Melanocyte of skin (primary cell): Measurements from ENCODE around the genes ARL6IP1, TMC7 and SYT17.

DNA sequence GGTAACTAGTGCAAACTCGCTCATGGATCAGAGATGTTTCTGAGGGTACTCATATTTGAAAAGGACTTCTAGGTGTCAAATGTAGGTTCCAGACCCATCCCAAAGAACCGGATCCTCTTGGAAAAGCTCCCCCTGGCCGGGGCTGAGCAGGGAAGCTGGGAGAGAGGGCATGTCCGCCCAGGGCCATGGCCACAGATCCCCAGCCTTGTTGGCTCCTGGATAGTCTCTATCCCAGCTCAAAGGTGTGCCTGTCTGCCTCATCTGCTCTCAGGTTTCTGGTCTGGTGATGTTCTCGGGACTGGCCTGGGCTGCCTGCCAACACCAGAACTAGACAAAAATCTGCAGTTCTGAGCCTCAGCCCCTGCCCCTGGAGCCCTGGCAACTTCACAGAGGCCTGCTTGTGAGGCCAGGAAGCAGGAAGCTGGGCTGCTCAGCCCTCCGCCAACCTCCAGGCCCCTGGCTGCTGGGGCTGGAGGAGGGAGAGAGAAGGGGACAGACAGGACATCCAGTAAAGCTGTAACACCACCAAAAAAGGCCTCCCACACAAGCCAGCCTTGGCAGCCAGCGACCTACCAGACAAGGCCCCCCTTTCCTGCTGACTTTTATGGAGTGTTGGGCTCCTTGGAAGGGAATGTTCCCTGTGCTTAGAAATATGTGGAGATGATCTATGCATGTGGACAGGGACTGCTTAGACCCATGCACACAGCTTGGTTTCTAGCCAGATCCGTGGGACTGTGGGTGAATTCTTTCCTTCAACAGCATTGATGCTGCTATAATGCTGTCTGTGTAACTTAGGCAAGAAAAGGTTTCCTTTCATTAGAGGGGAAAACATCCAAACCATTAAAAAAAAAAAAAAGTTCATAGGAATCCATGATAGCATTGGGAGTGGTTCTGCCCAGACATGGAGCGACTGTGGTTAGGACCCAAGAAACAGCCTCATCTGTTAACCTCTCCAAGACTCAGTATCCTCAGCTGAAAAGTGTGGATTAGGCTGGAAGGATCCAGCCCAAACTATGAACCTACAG lies 157.6 kb downstream of the XYLT1 start:
- CAGE, long polyA plus RNA, 2 experiments = no peak in any of the 2 experiments

DNA sequence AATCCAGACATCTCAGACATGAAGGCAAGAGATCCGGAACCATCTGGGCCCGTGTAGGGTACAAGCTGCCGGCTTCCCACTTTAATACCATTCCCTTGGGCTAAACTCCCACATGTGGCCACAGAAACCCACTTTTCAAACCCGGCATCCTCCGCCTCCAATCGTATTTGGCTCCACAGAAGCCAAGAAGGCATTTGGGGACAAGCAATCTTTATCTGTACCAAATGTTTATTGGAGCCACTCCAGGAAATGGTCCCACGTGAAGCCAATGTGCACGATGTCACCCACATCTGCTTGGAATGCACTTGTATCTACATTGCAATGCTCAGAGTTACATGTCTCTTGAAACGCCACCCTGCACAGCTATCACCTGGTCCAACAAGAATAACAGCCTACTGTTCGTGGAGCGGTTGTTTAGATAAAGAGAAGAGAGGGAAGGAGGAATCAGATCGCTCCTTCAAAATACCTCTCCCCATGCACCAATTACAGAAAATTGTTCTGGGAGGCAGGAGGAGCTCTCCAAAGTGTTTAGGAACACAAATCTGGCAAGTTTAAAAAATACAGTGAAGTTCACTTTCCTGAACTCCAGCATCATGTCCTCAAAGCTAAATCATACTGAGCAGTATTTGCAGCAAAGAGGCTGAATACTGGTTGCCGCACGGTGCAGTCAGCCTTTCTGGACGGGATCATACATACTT lies 33.4 kb downstream of the XYLT1 start:
- CAGE, long polyA plus RNA, 2 experiments = no peak in any of the 2 experiments

GRCh38 chr16:17461944-17462789 lies 8.6 kb downstream of the XYLT1 start:
- CAGE, long polyA plus RNA, 2 experiments = no peak in any of the 2 experiments

DNA sequence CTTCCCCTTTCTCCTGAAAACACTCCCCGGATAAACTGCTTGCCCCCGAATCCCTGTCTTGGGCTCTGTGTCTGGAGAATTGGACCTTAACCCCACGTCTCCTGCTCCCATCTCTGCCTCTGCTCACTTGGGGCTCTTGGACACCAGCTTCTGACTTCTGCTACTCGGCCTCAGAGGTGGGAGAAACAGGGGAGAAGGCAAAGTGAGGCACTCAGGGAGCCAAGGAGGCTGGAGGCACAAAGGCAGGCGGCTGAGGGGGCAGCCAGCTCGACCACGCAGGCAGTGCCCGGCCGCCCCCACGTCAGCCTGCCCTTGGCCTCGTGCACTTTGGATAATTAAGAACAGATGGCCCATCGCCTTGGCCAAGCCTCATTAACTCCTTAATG lies 364.3 kb downstream of the NPIPA8 start:
- CAGE, long polyA plus RNA, 2 experiments = no peak in any of the 2 experiments

- CAGE, long polyA plus RNA, 2 experiments = no peak in any of the 2 experiments
These were observed 1.0 kb downstream of the NOMO2 start for GRCh38 chr16:18560959-18561198.

DNA sequence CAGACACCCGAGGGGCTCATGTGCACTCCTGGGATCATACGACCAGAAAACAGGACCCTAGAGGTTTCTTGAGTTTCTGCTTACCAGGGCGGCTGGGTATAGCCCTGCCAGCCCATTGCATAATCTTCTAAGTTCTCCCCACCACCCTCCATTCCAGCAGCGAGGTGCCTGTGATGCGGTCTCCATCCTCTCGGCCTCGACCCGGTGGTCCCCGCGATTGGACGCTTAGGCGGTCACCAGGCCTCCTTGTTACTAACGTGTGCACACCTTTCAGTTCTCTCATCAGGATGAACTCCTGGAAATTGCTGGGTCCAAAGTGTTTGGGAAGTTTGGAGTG lies 8.7 kb upstream of the NOMO2 start:
- CAGE, long polyA plus RNA, 2 experiments = no peak in any of the 2 experiments

GRCh38 chr16:18571420-18571560 lies 9.4 kb upstream of the NOMO2 start:
- CAGE, long polyA plus RNA, 2 experiments = no peak in any of the 2 experiments

DNA sequence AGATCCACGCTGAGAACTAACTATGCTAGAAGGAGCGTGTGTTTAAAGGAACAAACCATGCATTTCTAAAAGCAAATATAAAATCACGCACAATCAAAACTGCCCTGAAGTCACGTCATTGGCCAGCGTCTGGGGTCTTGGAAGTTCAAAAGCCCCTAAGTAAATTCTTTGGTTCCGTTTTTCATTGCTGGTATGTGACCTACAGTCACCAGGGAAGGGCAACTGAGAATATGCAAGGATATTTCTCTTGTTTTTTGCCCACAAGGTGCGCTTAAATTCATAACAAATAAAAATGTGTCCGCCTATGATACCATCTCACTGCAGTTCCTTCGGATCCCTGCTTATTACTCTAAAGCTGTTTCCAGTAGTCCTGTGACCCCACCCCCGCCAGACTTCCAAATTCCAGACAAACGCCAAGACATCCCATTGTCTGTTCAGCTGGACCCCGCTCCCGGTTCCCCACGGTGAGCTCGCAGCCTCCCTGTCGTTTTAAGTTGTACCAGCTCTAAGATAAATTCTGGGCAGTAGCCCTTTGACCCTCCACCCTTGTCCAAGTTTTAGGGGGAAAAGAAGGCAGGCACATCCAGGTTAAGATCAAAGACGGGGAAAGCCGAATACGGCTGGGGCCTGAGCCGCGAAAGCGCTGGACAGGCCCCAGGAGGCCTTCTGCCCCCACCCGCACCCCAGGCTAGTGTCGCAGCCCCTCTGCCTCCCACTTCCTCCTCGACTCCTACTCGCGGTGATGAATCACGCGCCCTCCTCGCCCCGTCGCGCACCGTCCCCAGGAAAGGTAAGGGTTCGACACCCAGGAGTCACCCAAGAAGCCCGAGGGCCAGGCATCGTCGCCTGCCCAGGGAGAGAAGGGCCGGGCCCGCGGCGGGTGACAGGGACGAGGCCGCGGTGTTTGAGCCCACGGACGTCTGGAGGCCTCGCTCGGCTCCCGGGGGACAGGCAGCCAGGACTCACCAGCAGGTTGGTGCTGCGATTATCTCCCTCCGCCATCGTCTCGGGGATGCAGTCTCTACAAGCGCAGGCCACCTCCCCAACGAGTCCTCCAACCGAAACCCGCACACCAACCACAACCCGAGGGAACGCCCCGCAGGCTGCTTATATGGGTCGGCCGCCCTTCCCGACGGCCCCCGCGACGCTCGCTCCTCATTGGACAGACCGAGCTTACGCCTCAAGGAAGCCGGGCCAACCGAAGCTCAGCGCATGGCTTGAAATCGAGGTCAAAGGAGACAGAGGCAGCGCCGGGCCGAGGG lies at the start of gene ARL6IP1:
TSS of gene ARL6IP1 (minus strand) at position 1,085 of the 1,262 bp plus-strand sequence.
- CAGE, long polyA plus RNA, 2 experiments = start-site peak on the minus strand in 2 of 2 experiments, centred at positions 1,066 to 1,073 of the sequence, 305 to 7,375 reads per replicate

- CAGE, long polyA plus RNA, 2 experiments = no peak in any of the 2 experiments
These were observed 53.6 kb upstream of the ARL6IP1 start for GRCh38 chr16:18854576-18855743.

DNA sequence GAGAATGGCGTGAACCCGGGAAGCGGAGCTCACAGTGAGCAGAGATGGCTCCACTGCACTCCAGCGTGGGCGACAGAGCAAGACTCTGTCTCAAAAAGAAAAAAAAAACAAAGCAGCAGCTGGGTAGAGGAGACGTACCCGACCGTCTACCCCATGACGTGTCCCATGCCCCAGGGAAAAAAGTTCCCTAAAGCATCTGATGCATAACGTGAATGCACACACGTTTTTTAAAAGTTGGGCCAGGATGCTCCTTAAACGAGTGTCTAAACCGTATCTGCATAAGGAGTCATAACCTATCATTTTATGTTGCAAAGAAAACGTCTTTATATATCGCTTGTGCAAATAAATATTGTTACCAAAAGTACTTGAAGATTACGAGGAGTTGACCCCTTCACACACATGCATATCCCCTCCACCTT lies 1.5 kb upstream of the SMG1 start:
- CAGE, long polyA plus RNA, 2 experiments = no peak in any of the 2 experiments

GRCh38 chr16:18931778-18932119 lies 5.5 kb upstream of the SMG1 start:
- CAGE, long polyA plus RNA, 2 experiments = no peak in any of the 2 experiments

GRCh38 chr16:18983705-18984885 lies at the start of gene TMC7:
TSS of gene TMC7 (plus strand) at chr16:18983934.
- CAGE, long polyA plus RNA, 2 experiments = no peak in any of the 2 experiments

DNA sequence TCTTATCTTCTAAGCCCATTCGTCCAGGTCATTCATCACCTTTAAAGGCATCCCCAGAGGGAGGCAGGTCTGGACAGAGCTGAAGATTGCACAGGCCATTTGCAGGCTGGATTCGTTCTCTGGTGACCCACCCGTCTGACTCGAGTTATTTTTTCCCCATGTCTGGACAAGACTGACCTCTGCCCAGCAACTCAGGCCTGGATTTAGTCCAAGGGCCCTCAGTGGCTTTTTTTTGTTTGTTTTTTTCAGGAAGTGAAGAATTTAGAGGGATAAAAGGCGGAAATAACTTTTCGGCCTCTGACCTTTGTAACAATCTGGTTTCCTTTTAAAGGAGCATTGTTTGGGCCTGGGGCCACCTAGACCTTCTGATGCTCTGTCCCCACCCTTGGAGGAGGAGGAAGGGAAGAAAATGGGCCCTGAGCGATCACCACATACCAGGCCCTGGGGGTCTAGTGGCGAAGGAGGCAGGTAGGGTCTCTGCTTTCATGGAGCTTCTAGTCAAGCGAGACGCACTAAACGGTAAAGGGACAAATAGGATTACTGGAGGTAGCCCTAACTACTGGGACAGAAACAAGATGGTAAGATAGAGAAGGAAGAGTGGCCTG lies 5.5 kb downstream of the TMC7 start:
- CAGE, long polyA plus RNA, 2 experiments = no peak in any of the 2 experiments

- CAGE, long polyA plus RNA, 2 experiments = no peak in any of the 2 experiments
These were observed 2.6 kb downstream of the ITPRIPL2 start for GRCh38 chr16:19116003-19117112.

DNA sequence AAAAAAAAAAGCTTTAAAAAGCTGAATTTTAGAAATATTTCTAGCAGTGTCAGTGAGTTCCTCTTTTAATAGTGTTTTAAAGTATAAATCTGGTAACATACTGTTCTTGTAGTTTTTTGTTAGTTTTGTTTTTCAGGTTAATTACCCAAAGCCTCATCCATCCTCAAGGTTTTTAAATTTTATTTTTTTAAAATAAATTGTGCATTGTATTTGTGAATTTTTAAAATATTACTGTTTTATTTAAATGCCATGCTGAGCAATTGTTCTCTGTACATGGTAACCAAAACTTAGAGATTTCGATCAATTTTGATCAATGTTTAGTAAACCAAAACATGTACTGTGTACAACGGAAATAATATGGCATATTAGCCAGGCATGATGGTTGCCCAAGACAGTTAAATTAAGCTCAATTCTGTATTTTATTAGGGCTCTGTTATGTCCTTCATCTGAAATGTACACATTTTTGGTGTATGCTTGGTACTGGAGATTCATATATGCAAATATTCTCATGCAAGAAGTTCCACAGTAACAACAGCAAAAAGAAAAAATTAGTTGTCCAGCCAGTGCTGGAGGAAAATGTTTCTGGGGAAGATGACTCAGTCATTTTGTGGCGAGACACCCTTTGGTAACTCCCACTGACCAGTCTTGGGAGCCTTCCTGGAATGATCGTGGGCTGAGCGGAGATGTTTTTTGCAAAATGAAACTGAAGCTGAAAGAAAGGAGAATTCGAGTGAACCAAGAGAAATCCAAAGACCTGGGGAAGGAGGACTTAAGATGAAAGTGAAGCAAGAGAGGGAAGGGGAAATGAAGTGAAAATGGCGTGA lies 4.9 kb downstream of the ITPRIPL2 start:
- CAGE, long polyA plus RNA, 2 experiments = no peak in any of the 2 experiments

GRCh38 chr16:19167991-19168815 lies at the start of gene SYT17:
TSS of gene SYT17 (plus strand) at chr16:19168240.
- CAGE, long polyA plus RNA, 2 experiments = no peak in any of the 2 experiments

- CAGE, long polyA plus RNA, 2 experiments = no peak in any of the 2 experiments
These were observed 42.7 kb downstream of the SYT17 start for GRCh38 chr16:19210479-19211420.

DNA sequence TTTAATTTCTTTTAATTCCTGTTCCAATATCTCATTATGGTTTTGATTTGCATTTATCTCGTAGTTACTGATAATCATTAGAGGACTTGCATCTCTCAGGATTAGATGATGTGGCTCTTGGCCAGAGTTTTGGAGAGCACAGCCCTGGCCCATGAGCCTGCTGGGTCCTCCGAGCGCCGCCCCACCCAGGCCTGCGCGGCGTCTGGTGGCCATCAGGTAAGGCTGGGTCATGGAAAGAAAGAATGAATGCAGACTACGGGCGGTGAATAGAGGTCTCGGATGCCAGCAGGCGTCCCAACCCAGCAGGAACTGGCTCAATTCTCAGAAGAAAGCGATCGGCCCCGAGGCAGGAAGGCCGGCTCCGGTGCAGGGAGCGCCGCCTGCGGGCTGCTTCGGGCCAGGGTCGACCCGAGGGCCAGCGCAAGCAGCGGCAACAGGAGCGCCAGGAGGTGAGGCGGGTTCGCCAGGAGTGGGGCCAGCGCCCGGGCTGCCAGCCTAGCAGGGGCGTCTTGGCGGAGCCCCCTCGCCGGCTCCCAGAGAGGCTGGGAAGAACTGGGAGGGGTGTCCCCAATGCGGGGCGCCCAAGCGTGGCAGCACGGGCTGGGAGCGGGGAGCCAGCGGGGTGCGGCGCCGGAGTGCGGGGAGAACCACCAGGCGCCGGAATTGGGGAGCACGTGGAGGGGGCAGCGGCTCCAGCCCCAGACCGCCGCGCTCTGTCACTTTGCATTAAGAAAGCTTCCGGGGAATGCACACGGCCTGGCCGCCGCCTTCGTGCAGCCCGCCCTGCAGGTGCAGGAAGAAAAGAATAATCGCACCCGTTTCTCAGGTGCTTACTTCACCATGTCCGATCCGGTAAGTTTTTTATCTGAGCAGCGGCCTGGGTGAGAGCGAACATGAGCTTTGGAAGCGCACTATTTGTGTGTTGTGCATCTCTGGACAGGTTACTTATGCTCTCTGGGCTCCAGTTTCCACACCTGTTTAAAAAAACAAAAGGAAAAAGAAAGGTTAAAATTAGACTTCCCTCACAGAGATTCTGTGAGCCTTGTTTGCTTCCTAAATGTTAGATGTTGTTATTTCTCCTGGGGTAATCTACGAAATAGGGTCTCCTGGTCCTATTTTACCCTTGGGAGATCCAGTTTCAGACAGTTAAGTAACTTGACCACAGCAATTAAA lies 7.0 kb upstream of the TMC5 start:
- CAGE, long polyA plus RNA, 2 experiments = no peak in any of the 2 experiments

GRCh38 chr16:19524457-19525728 lies 1.2 kb downstream of the CCP110 start:
- CAGE, long polyA plus RNA, 2 experiments = no peak in any of the 2 experiments

GRCh38 chr16:19536816-19537785 lies 13.4 kb downstream of the CCP110 start:
- CAGE, long polyA plus RNA, 2 experiments = no peak in any of the 2 experiments